Left ventricle myocardium (tissue), 1 donor: ENCODE results near the gene MTERF4.

- PRO-cap: no peak
These were observed 7.8 kb downstream of the SNED1 start for GRCh38 chr2:241006206-241006542.

GRCh38 chr2:241057339-241057899, 44.7 kb downstream of the MTERF4 start:
- PRO-cap: no peak

DNA sequence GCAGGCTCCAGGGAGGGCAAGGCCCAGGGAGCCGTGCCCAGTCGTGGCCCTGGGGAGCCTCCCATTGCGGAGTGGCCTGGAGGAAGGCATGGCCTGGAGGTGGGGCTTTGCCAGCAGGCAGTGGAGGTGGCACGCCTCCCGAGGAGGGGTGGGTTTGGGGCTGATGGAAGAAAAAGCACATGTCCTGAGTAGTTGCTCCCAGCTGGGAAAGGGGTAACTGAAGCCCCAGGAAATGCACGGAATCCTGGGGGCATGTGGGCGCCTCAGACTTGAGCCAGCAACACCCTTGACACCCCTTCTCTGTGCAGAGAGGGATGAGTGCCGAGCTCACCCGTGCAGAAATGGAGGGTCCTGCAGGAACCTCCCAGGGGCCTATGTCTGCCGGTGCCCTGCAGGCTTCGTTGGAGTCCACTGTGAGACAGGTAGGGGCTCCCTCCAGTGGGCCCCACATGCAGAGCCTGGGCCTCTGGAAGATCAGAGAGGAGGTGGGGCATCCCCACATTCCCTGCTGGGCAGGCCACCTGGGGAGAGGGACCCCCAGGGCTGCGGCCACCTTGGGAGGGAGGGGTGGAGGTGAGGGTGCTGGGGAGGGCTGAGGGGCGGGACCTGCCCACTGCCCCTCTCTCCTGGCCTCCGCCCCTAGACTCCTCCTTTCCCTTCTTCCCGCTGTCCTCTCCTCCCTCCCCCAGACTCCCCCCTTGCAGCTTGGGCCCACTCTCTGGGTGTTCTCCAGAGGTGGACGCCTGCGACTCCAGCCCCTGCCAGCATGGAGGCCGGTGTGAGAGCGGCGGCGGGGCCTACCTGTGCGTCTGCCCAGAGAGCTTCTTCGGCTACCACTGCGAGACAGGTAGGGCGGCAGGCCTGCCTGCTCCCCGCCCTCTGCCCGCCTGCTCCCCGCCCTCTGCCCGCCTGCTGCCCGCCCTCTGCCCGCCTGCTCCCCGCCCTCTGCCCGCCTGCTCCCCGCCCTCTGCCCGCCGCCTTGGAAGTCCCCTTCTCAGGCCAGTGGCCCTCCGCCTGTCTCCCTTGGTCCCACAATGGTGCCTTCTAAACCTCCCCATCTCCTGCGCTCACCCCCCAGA, 38.5 kb downstream of the MTERF4 start:
- PRO-cap: no peak

GRCh38 chr2:241081162-241081959, 20.7 kb downstream of the MTERF4 start:
- PRO-cap: no peak

- PRO-cap: bidirectional peak, plus-strand start at chr2:241102442, minus-strand start at chr2:241102320
These were observed at the start of gene MTERF4 for GRCh38 chr2:241102180-241102993. Gene MTERF4, minus strand, starts transcription at chr2:241102287.

DNA sequence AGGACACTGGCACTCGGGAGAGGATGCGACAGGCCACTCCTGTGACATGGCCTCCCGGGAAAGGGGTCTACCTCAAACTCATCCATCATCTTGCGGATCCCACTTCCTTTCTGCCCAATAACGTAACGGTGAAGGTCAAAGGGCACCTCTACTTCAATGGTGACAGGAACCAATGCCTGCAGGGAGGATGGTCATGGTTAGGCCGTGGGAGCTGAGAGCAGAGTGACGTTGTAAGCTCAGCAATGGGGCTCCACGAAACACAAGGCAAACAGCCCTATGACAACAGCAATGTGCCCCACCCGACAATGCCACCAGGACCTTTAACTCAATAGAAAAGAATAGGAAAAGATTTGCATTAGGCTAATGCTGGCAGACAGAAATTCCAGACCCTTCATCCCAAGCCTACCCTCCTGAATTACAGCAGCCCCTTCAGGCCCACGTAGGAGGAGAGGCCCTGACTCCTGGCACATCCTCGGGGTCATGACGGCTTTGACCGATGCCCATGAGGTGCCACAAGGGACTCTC, 47.0 kb downstream of the ANO7 start:
- PRO-cap: no peak

GRCh38 chr2:241249799-241250126, 61.3 kb downstream of the ANO7 start:
- PRO-cap: no peak

GRCh38 chr2:241309720-241310189, 5.7 kb downstream of the HDLBP start:
- PRO-cap: no peak

- PRO-cap: no peak
These were observed 15.8 kb downstream of the SEPTIN2 start for GRCh38 chr2:241331625-241331900.

- PRO-cap: no peak
These were observed 17.3 kb upstream of the BOK start for GRCh38 chr2:241541367-241541612.

GRCh38 chr2:241561670-241562753, 3.5 kb downstream of the BOK start:
- PRO-cap: no peak

- PRO-cap: no peak
These were observed 17.4 kb downstream of the THAP4 start for GRCh38 chr2:241619573-241619884.

DNA sequence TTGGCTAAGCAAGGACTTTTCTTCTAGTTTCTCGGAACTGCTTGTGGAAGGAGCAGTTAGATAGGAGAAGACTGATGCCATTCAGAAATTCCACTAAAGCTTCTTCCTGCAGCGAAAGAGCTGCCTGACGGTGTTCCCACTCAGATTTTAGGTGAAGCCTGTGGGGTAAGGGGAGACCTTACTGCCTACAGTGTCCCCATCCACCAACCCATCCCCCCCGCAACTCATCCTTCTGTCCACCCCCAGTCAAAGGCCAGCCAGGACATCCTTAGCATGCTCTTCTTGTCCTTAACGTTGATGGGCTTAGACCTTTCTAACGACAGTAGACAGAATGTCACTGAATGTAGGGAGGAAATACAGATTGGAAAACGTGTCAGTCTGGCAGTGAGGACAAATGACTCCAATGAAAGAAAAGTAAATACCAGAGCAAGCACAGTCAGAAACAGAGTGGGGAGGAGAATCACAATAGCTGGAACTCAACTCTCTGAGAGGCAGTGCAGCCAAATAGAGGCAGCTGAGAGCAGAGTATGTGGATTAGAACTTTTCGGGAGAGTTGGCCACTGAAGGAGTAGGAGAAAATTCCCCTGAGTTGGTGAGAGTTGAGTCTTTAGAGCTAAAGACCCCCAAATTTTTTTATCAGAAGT, 24.2 kb downstream of the ATG4B start:
- PRO-cap: no peak

DNA sequence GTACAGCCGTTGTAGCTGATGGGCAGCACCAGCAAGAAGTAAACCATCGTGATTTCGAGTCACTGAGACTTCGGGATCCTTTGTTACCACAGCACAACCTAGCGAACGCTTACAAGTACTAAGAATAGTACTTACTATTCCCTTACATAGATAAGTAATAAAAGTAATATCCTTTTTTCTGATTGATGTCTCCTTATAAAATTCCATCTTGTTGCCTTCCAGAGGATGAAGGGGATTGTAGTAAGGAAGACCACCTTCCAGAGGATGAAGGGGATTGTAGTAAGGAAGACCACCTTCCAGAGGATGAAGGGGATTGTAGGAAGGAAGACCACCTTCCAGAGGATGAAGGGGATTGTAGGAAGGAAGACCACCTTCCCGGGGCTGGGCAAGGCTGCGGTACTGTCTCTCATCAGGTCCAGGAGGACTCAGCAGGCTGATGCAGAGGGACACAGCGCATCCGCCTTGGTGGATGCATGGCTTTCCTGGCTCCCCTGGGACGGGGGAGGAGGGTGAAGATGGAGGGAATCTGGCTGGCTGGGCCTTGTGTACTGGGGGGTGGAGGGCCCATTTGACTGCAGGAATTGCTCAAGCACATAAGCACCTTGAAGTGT, 3.1 kb upstream of the DTYMK start:
- PRO-cap: no peak

- PRO-cap: no peak
These were observed 14.1 kb upstream of the GAL3ST2 start for GRCh38 chr2:241762604-241762940.

DNA sequence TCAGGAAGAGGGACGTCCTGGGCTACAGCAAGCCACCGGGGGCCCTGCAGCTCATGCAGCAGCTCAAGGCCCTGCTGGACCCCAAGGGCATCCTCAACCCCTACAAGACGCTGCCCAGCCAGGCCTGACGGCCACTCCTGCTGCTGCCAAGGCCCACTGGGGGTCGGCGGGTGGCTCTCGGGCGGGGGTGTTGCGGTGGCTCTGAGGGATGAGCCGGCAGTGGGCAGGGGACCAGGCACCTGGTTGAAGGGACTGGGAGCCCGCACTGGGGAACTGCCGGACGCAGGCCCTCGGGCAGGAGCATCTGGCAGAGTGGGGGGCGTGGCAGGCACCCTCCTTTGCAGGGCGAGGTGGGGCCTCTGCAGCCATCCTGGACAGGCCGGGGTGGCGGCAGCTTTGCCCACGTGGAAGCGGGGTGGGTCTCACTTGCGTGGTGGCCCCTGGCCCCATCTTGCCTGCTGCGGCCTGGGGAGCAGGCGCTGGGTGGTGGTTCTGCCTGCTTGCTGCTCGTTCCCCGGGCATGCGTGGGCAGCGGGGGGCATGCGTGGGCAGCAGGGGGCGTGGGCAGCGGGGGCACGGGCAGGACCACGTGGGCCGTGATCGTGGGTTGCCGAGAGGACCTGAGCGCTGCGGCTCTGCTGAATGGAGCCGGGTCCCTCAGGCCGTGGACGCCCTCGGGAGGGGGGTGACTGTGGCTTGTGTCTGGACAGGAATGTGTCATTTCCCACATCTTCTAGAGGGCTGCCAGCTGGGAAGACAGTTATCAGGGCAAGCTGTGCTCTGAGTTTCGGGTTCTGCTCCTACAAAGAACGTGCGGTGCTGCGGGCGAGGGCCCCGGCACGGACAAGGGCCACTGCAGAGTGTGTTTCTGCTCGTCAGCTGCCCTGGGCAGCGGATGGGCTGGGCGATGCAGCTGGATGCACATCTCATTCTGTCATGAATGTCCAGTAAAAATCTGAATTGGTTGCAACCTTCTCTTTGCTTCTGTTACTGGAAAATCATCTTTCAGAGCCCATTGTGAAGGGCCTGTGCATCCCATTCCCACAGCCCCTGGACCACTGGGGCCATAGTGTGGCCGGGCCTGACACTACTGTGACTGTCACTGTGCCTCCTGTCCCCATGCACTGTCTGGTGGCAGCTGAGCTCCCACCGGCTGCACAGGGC, 8.4 kb upstream of the GAL3ST2 start:
- PRO-cap: no peak

DNA sequence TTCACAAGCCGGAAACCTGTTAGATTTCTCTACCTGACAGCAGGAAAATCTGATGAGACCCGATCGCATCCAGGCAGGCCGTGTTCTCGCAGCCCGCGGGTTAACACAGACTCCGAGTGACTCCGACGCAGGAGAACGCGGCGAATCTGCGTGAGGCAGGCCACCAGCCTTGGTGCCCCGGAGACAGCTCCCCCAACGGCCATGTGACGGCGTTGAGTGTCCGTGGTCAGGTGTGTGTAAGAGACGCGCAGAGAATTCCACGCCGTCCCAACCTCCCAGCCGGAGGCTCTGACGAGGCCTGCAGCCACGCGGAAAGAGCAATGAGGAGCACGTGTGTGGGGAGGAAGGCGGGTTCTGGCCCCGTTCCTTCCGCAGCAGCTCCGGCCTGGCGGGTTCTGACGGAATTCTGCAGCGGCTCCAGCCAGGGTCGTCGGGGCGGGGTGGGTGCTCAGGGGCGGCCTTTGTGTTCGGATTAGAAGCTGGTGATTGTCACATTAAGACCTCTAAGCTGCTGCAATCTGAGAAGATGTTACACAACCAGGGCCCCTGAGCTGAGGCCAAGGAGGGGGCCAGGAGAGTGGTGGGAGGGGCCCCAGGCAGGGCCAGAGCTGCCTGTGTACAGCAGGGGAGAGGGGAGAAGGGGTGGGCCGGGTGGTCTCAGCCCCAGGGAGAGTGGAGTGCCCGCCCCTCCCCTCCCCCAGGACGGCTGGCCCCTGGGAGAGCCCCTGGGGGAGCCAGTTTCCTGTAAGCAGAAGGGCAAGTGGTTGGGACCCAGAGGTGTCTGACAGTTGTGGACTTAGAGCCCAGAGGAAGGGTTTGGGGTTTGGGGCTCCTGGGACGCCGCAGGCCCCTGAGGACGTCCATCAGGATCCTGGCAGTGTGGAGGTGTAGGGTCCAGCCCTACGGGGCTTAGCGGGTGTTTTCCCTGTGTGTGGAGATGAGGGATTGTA, 5.2 kb upstream of the GAL3ST2 start:
- PRO-cap: no peak

DNA sequence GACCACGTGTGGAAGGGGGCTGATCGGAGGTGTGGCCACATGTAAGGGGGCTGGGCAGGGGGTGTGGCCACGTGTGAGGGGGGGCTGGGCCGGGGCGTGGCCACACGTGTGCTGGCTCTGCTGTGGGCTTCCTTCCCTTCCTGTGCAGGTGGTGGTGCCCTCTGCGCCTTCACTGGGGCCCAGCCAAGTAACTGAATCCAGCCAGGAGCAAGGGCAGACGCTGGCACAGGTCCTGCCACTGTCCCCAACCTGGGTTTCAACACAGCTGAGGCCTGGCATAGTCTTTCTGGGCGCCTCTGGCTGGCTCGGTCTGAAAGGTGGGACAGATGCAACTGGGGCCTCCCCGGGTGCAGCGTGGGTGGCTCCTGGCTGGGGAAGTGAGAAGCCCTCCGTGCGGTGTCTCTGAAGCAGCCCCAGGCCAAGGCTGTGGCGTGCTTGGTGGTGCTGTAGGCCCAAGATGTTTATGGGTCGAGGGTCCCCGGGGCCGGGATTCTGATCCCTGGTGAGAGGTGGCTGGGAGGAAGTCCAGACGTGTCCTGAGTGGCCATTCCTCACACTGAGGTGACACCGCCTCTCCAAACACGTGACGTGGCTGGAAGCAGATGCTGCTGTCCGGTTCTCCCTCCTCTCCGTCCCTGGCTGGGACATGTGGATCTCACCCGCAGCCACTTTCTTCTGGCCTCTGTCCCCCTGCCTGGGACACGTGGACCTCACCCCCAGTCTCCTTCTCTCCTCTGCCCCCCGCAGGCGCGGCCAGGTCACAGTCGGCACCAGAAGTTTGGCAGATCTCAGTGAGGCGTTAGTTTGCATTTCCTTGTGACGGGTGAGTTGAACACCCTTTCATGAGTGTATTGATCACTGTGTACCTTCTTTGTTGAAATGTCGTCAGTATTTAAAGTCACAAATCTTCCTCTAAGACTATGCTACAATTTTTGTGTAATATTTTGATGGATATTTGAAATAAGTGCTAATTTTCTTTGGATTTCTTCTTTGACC, 12.6 kb downstream of the RTP5 start:
- PRO-cap: no peak

DNA sequence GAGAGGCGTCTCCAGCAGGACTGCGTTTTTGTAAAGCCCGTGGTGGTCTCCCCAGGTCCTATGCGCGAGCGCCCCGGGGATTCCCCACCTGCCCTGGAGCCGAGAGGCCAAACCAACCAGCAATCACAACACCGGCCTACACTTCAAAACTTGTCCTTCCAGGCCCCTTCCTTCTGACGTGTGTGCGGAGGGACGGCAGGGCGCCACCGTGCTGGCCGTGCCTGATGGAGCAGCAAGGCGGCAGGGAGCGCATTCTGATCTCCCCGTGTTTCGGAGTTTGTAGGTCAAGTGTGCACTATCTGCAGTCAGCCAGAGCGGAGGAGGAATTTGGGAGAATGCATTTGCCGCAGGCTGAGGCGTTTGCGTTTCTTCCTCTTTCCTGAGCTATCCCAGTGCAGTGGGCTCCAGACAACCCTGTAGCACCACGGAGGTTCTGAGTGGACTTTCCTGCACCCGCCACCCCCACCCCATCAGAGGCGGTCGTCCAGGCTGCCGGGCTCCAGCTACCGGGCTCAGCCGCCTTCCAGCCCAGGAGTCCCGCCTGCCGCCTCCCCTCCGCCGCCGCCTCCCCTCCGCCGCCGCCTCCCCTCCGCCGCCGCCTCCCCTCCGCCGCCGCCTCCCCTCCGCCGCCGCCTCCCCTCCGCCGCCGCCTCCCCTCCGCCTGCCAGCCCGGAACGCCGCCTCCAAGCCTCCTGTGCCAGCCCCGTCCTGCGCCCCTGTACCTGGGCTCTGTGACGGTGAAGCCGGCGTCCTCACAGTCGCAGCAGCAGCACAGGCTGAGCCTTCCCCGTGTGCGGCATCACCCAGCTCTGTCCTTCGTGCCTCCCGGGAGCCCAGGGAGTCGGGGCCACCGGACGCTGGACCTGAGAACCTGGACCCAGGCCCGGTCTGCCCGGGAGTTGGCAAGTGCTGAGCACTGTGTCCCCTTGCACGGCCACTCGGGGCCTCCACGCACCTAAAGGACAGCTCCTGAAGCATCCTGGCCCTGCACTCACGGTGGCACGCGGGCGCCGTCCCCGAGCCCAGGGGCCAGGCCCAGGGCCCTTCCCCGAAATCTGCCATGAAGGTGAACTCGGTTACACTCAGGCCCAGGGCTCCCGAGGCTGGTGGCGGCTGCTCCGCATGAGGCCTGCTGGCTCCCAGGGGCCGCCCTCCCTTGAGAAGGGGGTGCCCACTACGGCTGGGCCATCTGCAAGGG, 1.9 kb upstream of the FAM240C start:
- PRO-cap: no peak

GRCh38 chr2:241967807-241968960, 67.9 kb upstream of the FAM240C start:
- PRO-cap: no peak